Gastroesophageal sphincter (tissue), 4 donors: ENCODE measurements around a stretch of chr11.

GRCh38 chr11:10729209-10729730 is 21.8 kb upstream of the CTR9 start:
- PRO-cap, result no peak
- RAMPAGE, long total RNA, 4 experiments, result no peak in any of the 4 experiments

GRCh38 chr11:10796060-10796947 is 12.4 kb downstream of the EIF4G2 start:
- PRO-cap, result no peak
- RAMPAGE, long total RNA, 4 experiments, result no peak in any of the 4 experiments

GRCh38 chr11:10797966-10798851 is 10.5 kb downstream of the EIF4G2 start:
- PRO-cap, result no peak
- RAMPAGE, long total RNA, 4 experiments, result no peak in any of the 4 experiments

DNA sequence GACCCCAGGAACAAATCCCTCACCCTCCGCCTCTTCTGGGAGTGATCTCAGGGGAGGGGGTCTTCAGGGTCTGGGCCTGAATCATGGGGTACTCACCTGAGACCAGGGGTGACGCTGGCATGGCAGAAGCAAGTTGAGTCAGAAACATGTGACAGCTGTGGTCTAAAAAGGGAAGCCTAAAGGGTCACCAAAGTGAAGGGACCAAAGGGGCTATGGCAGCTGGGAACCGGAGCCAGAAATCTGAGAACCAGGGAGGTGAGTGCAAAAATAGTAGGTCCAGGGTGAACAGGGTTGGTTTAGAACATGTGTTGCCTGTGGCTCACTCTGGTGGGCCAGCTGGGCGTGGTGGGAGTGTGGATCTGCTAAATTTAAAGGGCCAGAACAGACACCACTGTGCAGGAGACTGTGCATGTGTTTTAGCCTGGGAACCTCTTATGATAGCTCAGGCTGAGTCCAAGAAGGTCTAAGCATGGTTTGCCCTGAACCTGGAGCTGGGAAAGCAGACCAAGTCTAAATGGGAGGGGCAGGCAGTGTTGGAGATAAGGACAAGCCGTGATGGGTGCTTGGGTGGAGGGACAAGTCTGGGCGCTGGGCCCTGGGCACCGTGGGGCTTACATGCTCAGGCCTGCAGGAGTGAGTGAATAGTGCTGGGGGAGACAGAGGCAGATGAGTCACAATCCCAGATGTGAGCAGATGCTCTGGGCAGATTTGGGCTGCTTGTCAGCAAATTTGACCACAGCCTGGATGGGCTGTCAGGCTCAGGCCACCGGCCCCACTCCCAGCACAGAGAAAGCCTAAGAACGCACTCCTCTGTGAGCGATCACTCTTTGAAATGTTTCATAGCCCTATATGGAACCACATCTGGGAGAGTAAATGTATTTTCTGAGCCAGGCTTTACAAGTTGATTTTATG is 41.4 kb upstream of the ZBED5 start:
- PRO-cap, result bidirectional peak, plus-strand start outside the sequence, minus-strand start at position 833 of the sequence
- RAMPAGE, long total RNA, 4 experiments, result no peak in any of the 4 experiments

- PRO-cap, result no peak
- RAMPAGE, long total RNA, 4 experiments, result no peak in any of the 4 experiments
These were observed 83.7 kb upstream of the CSNK2A3 start for GRCh38 chr11:11436646-11437332.

GRCh38 chr11:11449313-11449916 is 96.4 kb upstream of the CSNK2A3 start:
- PRO-cap, result no peak
- RAMPAGE, long total RNA, 4 experiments, result no peak in any of the 4 experiments

GRCh38 chr11:11555271-11556112 is 66.3 kb downstream of the GALNT18 start:
- PRO-cap, result no peak
- RAMPAGE, long total RNA, 4 experiments, result no peak in any of the 4 experiments

GRCh38 chr11:11840940-11841607 is 698 bp upstream of the USP47 start:
- PRO-cap, result unidirectional peak, plus-strand start at chr11:11841235; unidirectional peak, plus-strand start at chr11:11841493
- RAMPAGE, long total RNA, 4 experiments, result no peak in any of the 4 experiments

DNA sequence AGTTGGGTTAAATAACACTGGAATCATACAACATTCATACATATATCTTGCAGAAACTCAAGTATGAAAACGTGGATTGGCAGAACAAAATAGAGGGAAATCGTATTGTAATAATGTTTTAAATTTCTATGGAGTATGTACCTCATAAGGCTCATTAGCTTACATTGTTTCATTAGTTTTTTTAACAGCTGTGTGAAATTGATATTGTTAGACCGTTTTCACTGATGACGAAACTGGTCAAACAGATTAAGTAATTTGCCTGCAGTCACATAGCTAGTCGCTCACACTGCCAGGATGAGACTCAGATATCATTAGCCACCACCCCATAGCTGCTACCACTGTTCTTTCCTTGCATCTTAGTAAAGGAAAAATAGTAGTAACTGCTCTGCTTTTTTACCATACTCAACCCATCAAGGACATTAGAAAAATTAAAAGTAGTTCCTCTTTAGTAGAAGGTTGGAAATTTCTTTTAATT is 64.0 kb downstream of the DKK3 start:
- PRO-cap, result no peak
- RAMPAGE, long total RNA, 4 experiments, result no peak in any of the 4 experiments

DNA sequence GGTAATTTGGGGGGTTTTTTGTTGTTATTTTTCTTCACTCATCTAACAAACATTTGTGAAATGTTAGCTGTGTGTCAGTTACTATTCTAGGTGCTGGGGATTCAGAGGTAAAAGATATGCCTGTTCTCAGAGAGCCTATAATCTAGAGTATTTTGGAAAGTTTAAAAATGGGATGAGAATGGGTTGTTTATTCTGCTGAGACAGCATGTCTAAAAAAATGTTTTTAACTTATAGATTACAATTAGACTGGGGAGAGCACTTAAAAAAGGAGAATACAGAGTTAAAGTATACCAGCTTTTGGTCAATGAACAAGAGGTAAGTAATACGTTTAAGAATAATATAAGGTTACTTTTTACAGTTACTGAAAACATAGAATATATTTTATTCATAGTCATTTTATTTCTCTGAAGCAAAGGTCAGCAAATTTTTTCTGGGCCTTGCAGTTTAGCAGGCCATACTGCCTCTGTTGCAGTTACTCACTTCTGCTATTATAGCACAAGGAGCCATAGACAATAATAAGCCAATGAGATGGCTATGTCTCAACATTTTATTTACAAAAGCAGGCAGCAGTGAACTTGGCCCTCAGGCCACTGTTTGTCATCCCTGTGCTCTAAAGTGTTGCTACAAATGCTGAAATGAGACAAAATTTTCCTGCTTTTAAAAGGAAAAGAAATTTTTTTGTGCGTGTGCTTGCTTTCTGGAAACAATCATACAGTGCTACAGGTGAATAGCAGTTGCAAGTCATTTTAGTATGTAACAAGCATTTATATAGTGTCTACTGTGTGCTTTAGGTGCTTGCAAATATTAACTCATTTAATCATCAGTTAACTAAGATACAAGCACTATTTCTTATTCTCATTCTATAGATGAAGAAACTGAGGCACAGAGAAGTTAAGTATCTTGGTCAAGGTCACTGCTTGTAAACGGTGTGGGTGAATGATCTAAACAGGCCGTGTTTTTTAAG is 59.9 kb downstream of the DKK3 start:
- PRO-cap, result no peak
- RAMPAGE, long total RNA, 4 experiments, result no peak in any of the 4 experiments

- PRO-cap, result no peak
- RAMPAGE, long total RNA, 4 experiments, result no peak in any of the 4 experiments
These were observed 42.7 kb downstream of the DKK3 start for GRCh38 chr11:11965661-11966186.

DNA sequence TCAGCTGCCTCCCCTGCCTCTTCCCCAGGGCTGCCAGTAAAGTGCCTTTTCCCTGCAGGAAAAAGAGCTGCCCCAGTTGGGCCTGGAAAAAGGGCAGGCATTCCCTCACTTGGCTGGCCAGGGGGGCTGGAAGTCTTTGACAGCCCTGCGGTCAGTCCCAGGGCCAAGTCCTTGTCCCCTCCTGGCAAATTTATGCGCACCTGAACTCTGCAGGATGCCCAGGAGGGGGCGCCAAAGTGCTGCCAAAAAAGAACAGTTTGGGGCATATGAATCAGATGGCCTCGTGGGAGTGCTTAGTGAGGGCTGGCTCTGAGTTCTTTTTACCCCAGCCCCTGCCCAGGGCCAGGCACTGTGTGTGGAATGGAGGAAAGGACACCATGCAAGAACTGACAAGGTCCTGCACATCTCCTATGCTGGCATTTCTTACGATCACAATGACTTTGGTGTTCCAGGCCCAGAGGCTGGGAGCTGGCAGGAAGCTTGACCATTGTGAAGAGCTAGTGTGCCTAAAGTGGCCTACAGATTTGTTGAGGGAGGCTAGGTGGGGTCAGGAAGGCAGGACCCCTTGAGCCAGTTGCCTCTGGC is 39.0 kb upstream of the DKK3 start:
- PRO-cap, result no peak
- RAMPAGE, long total RNA, 4 experiments, result no peak in any of the 4 experiments

- PRO-cap, result no peak
- RAMPAGE, long total RNA, 4 experiments, result no peak in any of the 4 experiments
These were observed 23.0 kb downstream of the MICAL2 start for GRCh38 chr11:12133351-12133890.

DNA sequence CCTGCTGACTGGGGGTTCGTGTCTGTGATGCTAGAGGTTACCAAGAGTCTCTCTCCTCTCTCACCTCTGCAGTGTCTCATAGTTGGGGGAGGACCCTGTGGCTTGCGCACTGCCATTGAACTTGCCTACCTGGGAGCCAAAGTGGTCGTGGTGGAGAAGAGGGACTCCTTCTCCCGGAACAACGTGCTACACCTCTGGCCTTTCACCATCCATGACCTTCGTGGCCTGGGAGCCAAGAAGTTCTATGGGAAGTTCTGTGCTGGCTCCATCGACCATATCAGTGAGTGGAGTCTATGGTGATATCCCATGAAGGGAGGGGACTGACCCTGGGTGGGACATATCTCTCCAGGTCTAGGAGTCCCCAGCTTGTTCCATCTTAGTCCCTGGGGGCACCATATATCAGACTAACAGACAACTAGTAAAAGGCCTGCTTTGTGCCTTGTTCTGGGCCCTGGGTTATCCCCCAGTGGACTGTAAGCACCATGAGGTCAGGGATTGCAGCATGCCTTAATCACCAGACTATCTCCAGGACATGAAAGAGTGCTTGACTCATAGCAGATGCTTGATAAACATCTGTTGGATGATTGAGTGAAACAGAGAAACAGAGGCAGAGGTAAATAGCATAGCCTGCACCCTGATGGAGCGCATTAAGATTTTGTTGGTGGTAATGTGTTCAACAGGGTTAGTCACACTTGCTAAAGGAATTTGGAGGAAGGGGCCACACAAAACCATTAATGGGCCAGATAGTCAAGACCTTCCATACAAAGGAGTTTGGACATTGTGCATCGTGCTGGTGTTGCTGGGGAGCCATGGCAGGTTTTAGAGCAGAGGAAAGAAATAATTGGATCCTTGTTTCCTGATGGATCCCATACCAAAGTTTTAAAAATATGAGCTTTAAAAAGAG is 94.0 kb downstream of the MICAL2 start:
- PRO-cap, result no peak
- RAMPAGE, long total RNA, 4 experiments, result start-site peak on the plus strand in 1 of 4 experiments, centred at position 257 of the sequence, 72 reads per replicate

DNA sequence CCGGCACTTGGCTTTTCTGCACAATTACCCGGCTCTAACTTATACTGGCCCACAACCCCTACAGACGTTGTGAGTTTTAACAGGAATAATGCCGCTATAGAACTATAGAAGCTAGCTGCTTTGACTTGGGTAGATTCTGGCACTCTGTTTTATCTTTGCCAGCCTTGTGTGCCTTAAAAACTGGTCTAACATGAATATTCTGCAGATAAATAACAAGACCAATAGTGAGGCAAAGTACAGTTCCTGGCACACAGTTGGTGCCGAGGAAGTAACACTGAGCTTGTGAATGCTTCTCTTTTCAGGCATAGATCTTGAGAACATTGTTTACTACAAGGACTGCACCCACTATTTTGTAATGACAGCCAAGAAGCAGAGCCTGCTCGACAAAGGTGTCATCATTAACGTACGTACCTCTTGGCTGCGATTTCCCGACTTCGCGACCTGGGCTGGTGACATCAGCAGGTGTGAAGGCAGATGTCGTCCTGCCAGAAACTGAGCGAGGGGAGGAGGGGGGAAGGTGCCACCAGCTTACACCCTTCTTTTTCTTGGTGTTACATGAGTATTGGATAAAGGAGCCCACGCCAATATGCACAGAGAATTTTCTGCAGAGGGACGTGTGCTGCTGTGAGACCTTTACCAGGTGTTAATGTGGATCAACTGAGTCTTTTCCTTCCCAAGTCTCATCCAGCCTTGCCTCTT is 105.7 kb downstream of the MICAL2 start:
- PRO-cap, result no peak
- RAMPAGE, long total RNA, 4 experiments, result no peak in any of the 4 experiments

DNA sequence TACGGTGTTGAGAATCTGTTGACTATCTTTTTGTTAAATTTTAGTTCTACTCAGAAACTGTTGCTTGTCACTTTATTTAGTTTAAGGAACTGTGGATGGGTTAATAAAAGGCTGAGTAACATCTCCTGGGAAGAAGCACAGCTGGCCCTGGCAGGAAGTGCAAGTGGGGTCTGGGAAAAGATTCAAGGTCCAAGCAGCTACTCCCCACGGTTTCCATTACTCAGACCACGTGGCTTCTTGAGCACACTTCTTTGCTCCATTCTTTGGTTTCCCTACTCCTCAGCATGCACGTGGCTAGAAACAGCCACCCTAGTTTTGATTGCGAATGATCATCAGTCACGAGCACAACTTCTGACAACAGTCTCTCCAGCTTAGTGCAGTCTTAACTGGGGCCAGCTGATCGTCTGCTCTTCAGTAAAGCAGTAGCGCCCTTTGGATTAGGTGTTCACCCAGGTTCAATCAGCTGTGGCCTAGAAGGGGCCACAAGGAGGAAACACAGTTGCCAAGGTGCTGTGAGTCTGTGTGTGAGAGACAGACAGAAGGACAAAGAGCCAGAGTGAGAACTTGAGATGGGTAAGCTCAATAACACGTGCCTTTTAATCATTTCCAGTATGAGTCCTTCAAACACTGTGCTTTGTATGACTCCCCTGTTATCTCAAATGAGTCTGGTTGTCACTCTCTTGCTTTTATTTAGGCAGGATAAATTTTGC is 1.1 kb upstream of the PARVA start:
- PRO-cap, result unidirectional peak, plus-strand start at position 360 of the sequence
- RAMPAGE, long total RNA, 4 experiments, result no peak in any of the 4 experiments

GRCh38 chr11:12376872-12377253 is 508 bp upstream of the PARVA start:
- PRO-cap, result no peak
- RAMPAGE, long total RNA, 4 experiments, result no peak in any of the 4 experiments

- PRO-cap, result bidirectional peak, plus-strand start at chr11:12413677, minus-strand start at chr11:12413526
- RAMPAGE, long total RNA, 4 experiments, result no peak in any of the 4 experiments
These were observed 36.1 kb downstream of the PARVA start for GRCh38 chr11:12413371-12413992.

- PRO-cap, result no peak
- RAMPAGE, long total RNA, 4 experiments, result no peak in any of the 4 experiments
These were observed 15.1 kb downstream of the TEAD1 start for GRCh38 chr11:12689285-12689683.

GRCh38 chr11:12723530-12724214 is 49.5 kb downstream of the TEAD1 start:
- PRO-cap, result no peak
- RAMPAGE, long total RNA, 4 experiments, result no peak in any of the 4 experiments